Cerebral cortex (tissue), 2 donors: ENCODE measurements around a stretch of chr21.

- PRO-cap, 2 experiments, result no peak in any of the 2 experiments
Measured at GRCh38 chr21:45573401-45574009, 31.3 kb upstream of the SLC19A1 start.

- PRO-cap, 2 experiments, result no peak in any of the 2 experiments
Measured at GRCh38 chr21:45895894-45896522, 85.6 kb upstream of the COL6A1 start.

GRCh38 chr21:45957929-45958571 lies 23.5 kb upstream of the COL6A1 start:
- PRO-cap, 2 experiments, result no peak in any of the 2 experiments

DNA sequence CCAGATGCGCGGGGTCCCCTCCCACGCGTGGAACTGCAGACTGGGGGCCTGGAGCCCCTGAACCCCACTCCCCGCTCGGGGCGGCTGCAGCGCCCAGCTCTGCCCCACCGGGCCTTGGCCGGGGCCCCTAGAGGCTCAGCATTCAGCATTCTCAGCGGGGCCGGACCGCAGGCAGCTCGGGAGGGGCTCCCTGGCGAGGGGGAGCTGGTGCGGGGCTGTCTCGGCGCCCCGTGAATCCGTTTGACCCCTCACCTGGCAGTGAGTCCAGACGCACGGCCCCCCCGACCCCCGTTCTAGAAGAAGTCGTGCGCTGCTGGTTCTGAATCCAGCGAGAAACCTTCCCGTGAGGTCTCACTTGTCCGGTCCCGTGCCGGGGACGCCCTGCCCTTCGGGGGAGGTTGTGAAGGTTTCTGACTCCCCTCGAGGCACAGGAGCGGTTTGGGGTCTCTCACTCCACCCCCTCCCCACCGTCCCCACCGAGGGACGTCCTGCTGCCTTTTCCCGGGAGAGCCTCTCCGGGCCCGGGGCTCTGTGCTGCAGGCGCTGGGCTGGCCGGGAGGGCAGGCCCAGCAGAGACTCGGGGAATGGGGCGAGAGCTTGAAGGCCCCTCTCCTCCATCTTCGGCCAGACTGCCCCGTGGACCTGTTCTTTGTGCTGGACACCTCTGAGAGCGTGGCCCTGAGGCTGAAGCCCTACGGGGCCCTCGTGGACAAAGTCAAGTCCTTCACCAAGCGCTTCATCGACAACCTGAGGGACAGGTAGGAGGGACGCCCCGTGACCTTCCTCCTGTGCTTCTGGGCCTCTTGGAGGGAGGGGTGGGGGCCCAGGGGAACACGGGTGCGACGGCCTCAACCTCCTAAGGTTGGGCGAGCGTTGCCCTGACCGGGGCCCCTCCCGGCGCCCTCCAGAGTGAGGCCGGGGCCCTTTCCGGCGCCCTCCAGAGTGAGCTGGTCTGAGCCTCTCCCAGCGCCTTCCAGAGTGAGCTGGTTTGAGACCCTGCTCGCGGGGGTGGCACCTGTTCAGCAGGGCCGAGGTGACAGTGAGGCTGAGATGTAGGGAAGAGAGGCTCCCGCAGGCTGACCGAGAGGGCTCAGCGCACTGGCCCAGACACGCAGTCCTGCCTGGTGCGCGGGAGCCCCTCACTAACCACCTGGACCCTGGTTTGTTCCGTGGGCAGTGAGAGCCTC lies 829 bp downstream of the COL6A1 start:
- PRO-cap, 2 experiments, result no peak in any of the 2 experiments

DNA sequence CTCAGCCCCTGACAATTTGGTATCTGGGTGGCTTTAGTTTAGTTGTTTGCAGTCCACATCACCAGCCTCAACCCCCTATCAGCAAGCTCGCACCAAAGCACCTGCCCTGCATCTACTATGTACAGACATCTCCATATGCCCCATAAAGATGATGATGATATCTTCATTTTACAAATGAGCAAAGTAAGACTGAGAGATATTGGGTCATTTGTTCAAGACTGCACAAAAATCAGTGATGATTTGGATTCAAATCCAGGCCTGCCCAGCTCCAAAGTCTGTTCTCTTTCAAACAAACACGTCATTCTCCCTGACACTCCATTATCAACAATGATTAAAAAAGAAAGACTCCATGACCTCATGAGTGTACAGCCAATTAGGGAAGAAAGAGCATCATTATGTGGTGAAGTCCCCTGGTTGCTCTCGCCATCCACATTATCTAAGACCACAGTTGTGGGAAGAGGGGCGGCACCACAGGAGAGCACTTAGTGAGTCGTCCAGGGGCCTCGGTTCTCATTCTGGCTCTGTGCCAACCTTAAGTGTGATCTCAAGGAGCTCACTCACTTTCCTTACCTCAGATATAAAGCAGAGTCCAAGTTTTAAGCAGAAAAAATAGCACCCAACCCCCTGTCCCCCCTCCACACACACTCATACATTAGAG lies 47.5 kb downstream of the COL6A1 start:
- PRO-cap, 2 experiments, result no peak in any of the 2 experiments

DNA sequence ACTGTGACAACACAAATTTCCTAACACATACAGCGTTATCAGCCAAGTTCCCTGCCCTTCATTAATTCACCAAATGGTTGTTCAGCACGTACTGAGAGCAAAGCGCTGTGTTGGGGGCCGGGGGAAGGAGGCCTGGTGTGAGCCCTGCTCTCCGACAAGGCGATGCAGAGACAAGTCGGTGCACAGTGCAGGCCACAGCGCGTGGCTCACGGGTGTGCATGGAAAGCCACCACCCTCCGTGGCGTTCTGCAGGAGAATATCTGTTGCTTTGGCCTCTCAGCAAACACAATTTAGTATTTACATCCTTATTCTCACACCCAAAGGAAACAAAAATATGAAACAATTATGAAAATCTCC lies 31.7 kb upstream of the COL6A2 start:
- PRO-cap, 2 experiments, result no peak in any of the 2 experiments

- PRO-cap, 2 experiments, result no peak in any of the 2 experiments
Measured at GRCh38 chr21:46188915-46190004, 5.0 kb upstream of the SPATC1L start.

- PRO-cap, 2 experiments, result no peak in any of the 2 experiments
Measured at GRCh38 chr21:46242218-46243130, 13.9 kb upstream of the LSS start.

- PRO-cap, 2 experiments, result no peak in any of the 2 experiments
Measured at GRCh38 chr21:46246203-46247233, 17.9 kb upstream of the LSS start.

GRCh38 chr21:46247916-46248516 lies 19.4 kb upstream of the LSS start:
- PRO-cap, 2 experiments, result no peak in any of the 2 experiments

- PRO-cap, 2 experiments, result no peak in any of the 2 experiments
Measured at GRCh38 chr21:46314977-46315728, 8.5 kb downstream of the C21orf58 start.

GRCh38 chr21:46378869-46379482 lies 55.0 kb downstream of the PCNT start:
- PRO-cap, 2 experiments, result no peak in any of the 2 experiments

DNA sequence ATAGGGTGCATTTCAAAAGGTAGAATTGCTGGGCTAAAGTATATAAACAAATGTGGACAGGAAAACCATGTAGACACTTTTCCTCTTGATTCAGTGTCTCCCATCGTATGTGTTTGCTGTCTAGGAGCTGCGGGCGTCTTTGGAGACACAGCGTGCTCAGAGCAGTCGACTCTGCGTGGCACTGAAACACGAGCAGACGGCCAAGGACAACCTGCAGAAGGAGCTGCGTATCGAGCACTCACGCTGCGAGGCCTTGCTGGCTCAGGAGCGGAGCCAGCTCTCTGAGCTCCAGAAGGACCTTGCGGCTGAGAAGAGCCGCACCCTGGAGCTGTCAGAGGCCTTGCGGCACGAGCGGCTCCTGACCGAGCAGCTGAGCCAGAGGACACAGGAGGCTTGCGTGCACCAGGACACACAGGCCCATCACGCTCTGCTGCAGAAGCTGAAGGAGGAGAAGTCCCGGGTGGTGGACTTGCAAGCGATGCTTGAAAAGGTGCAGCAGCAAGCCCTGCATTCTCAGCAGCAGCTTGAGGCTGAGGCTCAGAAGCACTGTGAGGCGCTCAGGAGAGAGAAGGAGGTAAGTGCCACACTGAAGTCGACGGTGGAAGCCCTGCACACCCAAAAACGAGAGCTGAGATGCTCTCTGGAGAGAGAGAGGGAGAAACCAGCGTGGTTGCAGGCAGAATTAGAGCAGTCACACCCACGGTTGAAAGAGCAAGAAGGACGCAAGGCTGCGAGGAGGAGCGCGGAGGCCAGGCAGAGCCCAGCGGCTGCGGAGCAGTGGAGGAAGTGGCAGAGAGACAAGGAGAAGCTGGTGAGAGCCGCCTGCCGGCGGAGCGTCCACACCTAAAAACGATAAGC lies 27.1 kb upstream of the DIP2A start:
- PRO-cap, 2 experiments, result no peak in any of the 2 experiments

- PRO-cap, 2 experiments, result no peak in any of the 2 experiments
Measured at GRCh38 chr21:46551330-46552151, 53.3 kb downstream of the S100B start.

- PRO-cap, 2 experiments, result peak in 1 of 2 experiments; most common plus-strand start chr21:46636110 (in 1); most common minus-strand start chr21:46635952 (in 1)
Measured at GRCh38 chr21:46635787-46636389, 414 bp downstream of the PRMT2 start.